Foreskin keratinocyte (primary cell): ENCODE measurements around a stretch of chr3.

- RAMPAGE, total RNA, result no peak
Measured at GRCh38 chr3:12356938-12357368, 68.1 kb downstream of the PPARG start.

- RAMPAGE, total RNA, result no peak
Measured at GRCh38 chr3:12441119-12441634, 43.1 kb upstream of the TSEN2 start.

GRCh38 chr3:12674124-12674773, 10.3 kb upstream of the RAF1 start:
- RAMPAGE, total RNA, result no peak

- RAMPAGE, total RNA, result no peak
Measured at GRCh38 chr3:12679512-12679926, 15.6 kb upstream of the RAF1 start.

GRCh38 chr3:12782392-12782914, 14.0 kb upstream of the CAND2 start:
- RAMPAGE, total RNA, result no peak

- RAMPAGE, total RNA, result no peak
Measured at GRCh38 chr3:12840282-12840519, 1.2 kb downstream of the RPL32 start.

- RAMPAGE, total RNA, result no peak
Measured at GRCh38 chr3:12900012-12900439, 58.7 kb upstream of the RPL32 start.

- RAMPAGE, total RNA, result no peak
Measured at GRCh38 chr3:12911754-12912038, 70.3 kb upstream of the RPL32 start.

DNA sequence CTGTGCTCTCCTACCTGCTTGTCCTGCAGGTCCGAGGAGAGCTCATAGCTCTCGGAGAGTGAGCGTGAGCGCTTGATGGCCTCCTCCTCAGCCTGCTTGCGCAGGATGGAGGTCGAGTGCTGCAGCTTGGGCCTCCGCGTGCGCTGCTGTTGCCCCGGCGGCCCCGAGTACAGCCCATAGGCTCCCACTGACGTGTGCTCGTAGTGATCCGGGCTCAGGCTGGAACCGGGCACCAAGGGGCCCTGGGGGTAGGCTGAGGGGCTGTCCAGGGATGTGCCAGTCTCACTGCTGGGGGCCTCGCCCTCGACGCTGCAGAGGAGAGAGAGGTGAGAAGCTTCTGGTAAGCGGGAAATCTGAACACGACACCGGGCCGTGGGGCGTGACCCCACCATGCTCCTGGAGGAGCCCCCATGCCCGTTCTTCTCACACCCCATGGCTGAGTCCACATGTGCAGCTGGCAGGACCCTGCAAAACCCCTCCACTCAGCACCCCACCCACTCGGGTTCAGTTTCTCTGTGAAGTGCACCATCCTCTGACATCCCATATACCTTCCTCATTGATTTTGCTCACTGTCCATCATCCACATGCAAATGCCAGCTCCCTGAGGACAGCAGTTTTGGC, 100.3 kb upstream of the RPL32 start:
- RAMPAGE, total RNA, result no peak

DNA sequence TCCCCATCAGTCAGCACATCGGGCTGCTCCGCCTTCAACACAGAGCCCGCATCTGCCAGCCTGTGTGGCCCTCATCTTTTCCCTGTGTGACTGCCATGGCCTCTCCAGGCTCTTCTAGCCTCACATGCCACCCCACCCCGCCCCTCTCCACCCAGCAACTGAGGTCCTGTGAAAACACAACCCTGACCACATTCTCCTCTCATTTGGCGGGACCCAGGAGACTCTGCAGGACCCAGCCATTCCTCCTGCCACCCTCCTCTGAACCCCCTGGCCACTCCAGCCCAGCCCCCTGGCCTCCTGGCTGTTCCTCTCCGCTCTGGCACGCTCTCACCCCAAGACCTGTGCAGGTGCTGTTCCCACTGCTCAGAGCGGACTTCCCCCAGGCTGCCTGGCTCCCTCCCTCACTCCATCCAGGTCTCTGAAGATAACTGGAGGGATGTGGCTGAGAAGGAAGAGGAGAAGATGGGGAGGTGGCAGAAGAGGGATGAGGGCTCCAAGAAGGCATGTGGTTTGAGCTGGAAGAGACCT, 111.1 kb upstream of the RPL32 start:
- RAMPAGE, total RNA, result no peak

- RAMPAGE, total RNA, result no peak
Measured at GRCh38 chr3:13015838-13016817, 57.1 kb downstream of the IQSEC1 start.

DNA sequence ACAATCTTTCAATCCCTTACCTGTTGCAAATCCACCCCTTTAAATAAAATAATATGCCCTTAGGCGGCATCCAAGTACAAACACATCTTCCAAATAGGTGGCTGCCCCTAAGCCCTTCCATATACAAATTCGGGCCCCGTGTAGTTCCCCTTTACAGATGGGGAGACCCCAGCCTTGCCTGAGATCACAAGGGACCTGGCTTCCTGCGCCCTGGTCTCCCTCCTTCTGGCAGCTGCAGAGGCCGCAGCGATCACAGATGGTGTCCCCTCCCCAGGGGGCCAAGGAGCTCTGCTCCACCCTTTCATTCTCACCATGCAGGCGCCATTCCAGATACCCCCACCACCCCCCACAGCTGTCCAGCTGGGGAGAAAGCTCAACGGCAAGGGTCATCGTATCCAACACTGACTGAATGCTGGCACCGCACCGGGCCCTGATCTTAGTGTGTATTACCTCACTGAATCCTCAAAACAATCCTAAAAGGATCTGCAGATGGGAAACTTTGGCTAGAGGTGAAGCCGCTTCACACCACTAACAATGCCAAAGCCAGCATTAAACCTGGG, 52.1 kb downstream of the IQSEC1 start:
- RAMPAGE, total RNA, result no peak

DNA sequence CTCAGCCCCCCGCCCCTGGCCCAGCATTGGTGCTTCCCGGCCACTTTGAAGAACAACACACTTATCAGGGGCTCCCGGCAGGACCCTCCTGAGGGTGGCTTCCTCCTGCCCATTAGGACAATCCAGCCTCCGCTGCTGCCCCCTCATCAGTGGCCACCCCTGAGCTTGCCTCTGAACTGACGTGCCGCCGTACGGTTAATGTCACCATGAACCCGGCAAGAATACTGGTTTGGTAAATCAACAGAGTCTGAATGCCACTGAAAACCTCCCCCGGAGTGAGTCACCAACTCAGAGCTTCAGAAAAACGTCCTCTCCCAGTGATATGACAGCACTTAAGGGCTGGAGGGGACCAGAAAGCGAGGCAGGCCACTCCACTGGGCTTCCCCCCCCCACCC, 142.3 kb downstream of the NUP210 start:
- RAMPAGE, total RNA, result no peak

- RAMPAGE, total RNA, result no peak
Measured at GRCh38 chr3:13331808-13332996, 87.9 kb downstream of the NUP210 start.

DNA sequence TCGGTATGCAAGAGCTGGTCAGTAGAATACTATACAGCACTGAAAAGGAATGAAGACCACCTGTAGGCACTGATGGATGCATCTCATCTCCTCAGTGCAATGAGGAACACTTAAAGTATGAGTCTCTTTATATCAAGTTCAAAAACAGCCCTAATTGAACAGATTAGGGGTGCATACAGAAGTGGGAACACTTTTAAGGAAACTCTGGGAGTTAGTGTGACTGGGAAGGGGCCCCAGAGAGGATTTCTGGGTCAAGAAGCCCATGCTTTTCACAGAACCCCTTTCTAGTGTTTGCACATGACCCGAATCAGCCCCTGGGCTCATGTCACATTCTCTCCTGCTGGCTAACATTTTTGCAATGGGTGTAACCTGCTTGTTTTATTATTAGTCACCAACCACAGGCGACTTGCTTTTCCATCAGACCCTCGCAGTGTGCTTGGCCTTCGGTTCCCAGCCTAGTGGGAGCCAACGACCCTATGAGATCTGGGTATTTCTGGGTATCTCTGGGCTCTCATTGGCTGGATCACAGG, 11.2 kb upstream of the FBLN2 start:
- RAMPAGE, total RNA, result no peak

GRCh38 chr3:13543016-13543730, 5.8 kb upstream of the FBLN2 start:
- RAMPAGE, total RNA, result no peak

GRCh38 chr3:13608097-13608789, 59.3 kb downstream of the FBLN2 start:
- RAMPAGE, total RNA, result no peak

DNA sequence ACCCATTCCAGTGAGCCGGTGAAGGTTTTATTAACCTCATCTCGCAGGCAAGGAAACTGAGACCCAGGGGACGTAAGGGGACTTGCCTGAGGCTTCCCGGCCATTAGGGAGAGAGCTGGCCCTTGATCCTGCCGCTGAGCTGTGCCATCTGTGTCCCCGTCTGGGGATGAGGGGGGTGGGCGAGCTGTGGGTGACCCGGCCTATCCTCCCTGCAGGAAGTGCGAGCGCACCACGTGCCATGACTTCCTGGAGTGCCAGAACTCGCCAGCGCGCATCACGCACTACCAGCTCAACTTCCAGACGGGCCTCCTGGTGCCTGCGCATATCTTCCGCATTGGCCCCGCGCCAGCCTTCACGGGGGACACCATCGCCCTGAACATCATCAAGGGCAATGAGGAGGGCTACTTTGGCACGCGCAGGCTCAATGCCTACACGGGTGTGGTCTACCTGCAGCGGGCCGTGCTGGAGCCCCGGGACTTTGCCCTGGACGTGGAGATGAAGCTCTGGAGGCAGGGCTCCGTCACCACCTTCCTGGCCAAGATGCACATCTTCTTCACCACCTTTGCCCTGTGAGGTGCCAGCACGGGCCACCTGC, 88.5 kb downstream of the FBLN2 start:
- RAMPAGE, total RNA, result no peak

DNA sequence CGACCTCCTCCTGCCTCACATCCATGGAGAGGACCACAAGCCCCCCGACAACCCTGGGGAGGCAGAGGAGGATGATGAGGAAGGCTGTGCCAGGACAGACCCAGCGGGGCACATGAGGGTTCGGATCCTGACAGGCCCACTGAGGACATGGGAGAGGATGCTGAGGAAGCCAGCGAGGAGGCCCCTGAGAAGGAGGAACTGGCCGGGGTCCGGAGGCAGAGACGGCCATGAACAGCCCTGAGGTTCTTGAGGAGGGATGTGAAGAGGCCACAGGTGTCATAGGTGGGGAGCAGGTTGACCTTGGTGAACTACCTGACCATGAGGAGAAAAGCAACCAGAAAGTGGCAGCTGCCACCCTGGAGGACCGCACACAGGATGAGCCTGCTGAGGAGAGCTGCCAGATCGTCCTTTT, 55.0 kb upstream of the WNT7A start:
- RAMPAGE, total RNA, result no peak

DNA sequence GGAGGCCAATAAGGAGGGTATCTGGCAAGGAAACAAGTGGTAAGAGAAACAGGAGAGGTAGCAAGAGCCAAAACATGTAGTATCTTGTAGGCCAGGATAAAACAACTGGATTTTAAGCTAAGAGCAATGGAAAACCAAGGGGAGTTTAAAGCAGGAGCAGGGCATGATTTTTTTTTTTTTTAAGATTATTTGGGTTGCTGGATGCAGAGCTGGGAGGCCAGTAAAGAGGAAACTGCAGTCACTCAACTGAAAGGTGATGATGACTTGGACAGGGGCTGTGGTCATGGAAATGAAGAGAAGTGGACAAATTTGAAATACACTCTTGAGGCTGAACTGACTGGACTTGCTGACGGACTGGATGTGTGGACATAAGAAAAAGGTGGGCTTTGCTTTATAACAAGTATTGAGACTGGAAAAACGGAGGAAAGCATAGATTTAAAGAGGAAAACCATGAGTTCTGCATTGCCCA, 828 bp downstream of the XPC start:
- RAMPAGE, total RNA, result no peak